Vagina (tissue), 1 donor: ENCODE data around the gene SH3YL1.

- PRO-cap: no peak
- RAMPAGE, long total RNA: no peak
These were observed 678 bp downstream of the SH3YL1 start for GRCh38 chr2:263185-263522.

GRCh38 chr2:263523-264308 is at the start of gene SH3YL1:
Gene SH3YL1 (minus strand): TSS chr2:264032.
- PRO-cap: no peak
- RAMPAGE, long total RNA: start-site peak on the minus strand at chr2:264032-264038, 106 reads

GRCh38 chr2:288518-289378 is 857 bp upstream of the ALKAL2 start:
- PRO-cap: unidirectional peak, minus-strand start at chr2:288712; bidirectional peak, plus-strand start at chr2:289107, minus-strand start at chr2:288961
- RAMPAGE, long total RNA: no peak

DNA sequence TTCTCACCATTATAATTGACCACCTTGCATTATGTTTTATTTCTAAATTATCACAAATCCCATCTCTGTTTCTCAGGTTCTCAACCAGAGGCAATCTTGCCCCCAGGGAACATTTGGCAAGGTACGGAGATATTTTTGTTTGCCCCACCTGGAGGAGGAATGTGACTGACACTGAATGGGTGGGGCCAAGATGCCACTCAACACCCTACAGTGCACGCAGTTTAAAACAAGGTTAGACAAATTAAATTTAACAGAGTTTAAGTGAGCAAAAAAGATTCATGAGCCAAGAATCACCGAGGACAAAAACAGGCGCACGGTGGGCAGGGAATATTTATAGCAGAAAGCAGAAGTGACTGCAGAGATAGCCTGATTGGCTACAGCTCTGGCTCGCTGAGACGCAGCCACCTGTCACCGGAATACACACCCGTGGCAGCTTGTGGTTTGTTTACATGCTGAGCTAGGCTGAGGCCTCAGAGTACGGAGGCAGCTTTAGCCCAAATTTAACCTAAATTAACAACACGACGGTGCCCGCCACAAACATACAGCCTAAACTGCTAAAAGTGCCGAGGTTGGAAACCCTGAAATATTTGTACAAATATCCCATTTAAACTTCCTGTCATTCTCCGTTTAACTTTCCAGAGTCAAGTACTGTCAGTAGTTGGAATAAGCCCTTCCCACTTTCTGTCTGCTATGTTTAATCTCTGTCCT is 150.1 kb upstream of the ALKAL2 start:
- PRO-cap: no peak
- RAMPAGE, long total RNA: no peak

GRCh38 chr2:567952-568882 is 109.0 kb downstream of the TMEM18 start:
- PRO-cap: bidirectional peak, plus-strand start at chr2:568292, minus-strand start at chr2:568219
- RAMPAGE, long total RNA: no peak

GRCh38 chr2:702925-703152 is 25.6 kb upstream of the TMEM18 start:
- PRO-cap: no peak
- RAMPAGE, long total RNA: no peak

DNA sequence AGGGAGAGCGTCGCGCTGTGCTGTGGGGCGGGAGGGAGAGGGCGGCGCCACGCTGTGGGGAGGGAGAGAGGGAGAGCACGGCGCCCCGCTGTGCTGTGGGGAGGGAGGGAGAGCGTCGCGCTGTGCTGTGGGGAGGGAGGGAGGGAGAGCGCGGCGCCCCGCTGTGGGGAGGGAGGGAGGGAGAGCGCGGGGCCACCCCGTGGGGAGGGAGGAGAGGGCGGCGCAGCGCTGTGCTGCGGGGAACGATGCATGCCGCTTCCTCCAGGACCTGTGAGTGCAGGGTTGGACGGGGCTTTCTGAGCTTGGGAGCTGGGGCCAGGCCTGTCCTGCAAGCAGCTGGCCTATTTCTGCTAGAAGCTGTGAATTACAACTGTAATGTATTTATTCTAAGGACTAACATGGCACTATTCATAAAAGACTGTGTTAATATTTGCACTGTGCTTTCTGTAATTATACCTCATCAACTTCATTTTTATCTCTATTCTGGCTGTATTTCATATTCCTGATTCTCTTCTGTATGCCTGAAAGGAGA is 106.2 kb downstream of the SNTG2 start:
- PRO-cap: no peak
- RAMPAGE, long total RNA: no peak

GRCh38 chr2:1136888-1137640 is 186.4 kb downstream of the SNTG2 start:
- PRO-cap: no peak
- RAMPAGE, long total RNA: no peak

DNA sequence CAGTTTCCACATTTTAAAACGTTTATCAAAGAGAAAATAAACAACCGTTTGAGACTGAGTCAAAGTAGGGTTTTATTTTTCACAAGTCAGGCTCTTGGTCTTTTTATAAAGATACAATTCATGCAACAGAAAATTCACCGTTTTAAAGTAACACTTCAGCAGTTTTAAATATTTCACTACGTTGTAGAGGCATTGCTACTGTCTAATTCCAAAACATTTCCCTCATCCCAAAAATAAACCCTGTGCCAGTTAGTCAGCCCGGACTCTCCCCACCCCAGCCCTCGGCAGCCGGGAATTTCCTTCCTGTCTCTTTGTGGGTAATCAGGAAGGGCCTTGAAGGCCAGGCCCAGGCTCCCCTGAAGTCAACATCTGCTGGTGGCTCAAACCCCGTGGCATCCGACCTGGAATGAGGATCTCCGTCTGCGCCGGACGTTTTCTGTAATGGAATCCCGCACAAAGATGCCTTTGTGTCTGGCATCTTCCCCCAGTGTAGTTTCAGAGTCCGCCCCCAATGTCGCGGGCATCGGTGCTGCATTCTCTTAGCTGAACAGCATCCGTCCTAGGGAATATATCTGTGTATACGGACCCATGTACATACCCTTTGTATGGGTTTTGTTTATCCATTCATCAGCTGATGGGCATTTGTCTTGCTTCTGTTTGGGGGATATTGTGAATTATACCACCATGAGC is 219.6 kb downstream of the SNTG2 start:
- PRO-cap: no peak
- RAMPAGE, long total RNA: no peak

- PRO-cap: no peak
- RAMPAGE, long total RNA: no peak
These were observed 168.6 kb upstream of the TPO start for GRCh38 chr2:1244768-1244984.

- PRO-cap: no peak
- RAMPAGE, long total RNA: no peak
These were observed 62.5 kb downstream of the TPO start for GRCh38 chr2:1475751-1476273.

DNA sequence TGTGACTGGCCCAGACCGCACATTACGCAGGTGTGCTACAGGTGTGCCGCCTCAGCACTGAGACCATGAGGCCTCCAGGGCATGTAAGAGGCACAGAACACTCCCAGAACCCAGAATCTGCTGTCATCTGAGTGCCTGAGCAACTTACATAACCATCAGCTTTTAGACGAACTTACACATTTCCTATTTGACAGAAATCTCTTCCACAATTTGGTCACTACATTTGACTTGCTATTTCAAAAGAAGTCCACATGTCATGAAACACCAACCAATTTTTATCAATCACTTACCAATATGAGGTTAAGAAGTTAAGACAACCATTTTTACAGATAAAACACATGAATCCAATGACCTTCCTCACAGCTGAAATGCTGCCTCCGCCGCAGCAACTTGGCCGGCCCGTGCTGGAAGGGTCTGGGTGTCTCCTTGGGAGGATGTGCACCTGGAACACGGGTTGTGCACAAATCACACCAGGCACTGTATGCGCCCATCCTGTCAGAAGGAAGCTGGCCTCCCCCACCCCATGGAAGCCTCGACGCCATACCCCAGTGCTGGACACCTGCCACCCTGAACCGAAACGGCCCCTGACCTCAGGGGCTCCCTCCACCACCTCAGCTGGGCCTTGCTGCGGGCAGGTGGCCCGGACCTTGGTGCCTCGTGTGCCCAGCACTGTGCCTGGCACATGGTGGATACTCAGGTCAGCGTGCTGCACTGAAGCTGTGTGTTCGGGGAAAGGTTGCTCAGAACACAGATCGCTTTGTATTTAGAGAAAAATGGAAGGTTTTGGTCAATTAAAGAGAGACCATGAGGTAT is 111.9 kb downstream of the PXDN start:
- PRO-cap: no peak
- RAMPAGE, long total RNA: start-site peak on the minus strand centred at position 192 of the sequence, 419 bp wide, 40 reads

DNA sequence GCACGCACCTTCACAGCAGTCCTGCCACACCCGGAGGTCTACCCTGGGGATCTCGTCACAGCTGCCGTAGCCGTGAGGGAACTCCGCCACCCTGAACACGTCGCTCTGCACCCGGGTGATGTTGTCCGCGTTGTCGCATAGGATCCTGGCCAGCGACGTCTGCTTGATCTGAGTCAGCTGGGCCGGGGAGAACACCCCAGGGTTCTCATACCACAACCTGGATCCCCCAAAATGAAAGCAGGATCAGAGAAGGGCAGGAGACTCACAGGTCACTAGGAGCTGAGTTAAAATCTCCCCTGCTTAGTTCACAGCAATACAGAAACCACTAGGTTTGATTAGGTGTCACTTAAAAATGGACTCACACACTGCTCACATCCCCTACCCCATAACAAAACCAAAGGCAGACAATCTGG is 100.9 kb downstream of the PXDN start:
- PRO-cap: no peak
- RAMPAGE, long total RNA: no peak

- PRO-cap: no peak
- RAMPAGE, long total RNA: no peak
These were observed 39.3 kb downstream of the PXDN start for GRCh38 chr2:1704971-1705554.

GRCh38 chr2:1755686-1756393 is 11.5 kb upstream of the PXDN start:
- PRO-cap: no peak
- RAMPAGE, long total RNA: no peak

DNA sequence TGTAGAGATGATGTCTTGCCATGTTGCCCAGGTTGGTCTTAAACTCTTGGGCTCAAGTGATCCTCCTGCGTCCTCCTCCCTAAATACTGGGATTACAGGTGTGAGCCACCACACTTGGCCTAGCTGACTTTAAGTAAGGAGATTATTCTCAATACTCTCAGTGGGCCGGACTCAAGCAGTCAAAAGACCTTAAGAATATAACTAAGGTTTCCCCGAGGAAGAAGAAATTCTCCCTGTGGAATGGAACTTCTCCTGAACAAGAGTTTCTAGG is 76.3 kb upstream of the PXDN start:
- PRO-cap: unidirectional peak, minus-strand start at position 77 of the sequence
- RAMPAGE, long total RNA: no peak

- PRO-cap: no peak
- RAMPAGE, long total RNA: no peak
These were observed 145.3 kb downstream of the MYT1L start for GRCh38 chr2:2185412-2186573.

GRCh38 chr2:2464126-2464453 is 133.0 kb upstream of the MYT1L start:
- PRO-cap: no peak
- RAMPAGE, long total RNA: no peak

GRCh38 chr2:3296306-3296983 is 81.2 kb downstream of the EIPR1 start:
- PRO-cap: no peak
- RAMPAGE, long total RNA: no peak

GRCh38 chr2:3536731-3537168 is 17.4 kb upstream of the ADI1 start:
- PRO-cap: unidirectional peak, minus-strand start at chr2:3536852
- RAMPAGE, long total RNA: no peak